Type B pancreatic cell (in vitro differentiated cells): Measurements from ENCODE around the genes FRAS1 and BMP2K.

- PRO-cap: no peak
Measured at GRCh38 chr4:76902595-76902964, 4.6 kb upstream of the SOWAHB start.

GRCh38 chr4:77022665-77023338 is 53.0 kb downstream of the CCNI start:
- PRO-cap: no peak

DNA sequence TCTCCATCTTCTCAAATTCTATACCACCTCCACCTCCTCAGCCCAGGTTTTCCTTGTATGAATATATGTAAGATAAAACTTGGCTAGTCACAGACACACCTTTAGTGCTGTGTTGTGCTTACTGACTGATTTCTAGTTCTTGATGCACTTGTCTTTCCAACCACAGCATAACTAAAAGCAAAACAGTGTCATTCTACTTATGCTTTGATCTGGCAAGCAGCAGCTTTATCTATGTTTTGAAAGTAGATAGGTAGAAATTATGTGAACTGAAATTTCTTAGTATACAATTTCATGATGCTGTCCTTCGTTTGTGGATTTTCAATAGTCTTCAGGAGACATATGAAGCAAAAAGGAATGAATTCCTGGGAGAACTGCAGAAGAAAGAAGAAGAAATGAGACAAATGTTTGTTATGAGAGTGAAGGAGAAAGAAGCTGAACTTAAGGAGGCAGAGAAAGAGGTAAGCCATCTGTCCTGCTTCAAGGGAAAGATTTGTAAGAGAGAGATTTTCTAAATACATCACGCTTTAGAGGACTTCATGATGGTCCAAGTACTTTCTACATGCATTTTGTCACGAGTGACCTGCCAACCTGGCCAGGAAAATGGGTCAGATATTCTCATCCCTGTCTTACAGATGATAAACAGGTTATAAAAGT is 47.4 kb downstream of the CCNI start:
- PRO-cap: no peak

DNA sequence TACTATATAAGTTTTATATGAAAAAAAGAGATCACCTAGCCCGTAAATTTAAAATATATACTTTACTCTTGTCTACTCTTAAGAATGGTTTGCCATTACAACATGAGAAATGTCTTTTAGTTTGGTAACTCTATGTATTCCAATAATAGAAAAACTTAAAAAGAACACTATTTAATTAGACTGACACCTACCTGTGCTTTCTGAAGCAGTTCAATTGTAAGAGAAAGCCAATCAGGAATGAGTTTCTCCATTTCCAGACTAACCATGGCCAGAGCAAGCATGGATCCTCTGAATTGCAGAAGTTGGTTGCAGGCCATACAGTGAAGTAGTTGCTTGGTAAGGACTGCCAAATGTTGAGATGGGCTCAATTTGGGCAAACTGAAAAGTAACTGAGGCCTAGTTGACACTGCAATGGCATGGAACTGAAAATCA is 20.8 kb downstream of the CCNI start:
- PRO-cap: no peak

DNA sequence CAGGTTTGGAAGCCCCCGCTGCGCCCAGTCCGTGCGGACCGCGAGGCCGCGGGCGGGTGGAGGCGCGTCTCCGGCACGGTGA is 263 bp downstream of the CCNG2 start:
- PRO-cap: no peak

GRCh38 chr4:77519330-77519608 is 86.4 kb upstream of the CXCL13 start:
- PRO-cap: no peak

- PRO-cap: no peak
Measured at GRCh38 chr4:77698153-77698624, 92.6 kb downstream of the CXCL13 start.

DNA sequence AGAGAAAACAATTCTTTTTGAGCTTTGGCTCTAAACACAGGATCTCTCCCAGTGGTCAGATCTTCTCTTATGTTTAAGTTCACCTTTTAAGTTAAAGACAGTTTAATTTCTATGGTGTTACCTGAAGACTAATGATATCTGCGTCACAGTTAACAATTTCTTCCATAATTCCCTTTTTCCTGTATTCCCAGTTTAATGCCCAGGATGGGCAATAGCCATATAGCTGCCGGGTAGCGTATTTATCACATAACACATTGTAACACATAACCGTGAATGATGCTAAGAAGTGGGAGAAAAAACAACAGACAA is 74.6 kb downstream of the CNOT6L start:
- PRO-cap: no peak

DNA sequence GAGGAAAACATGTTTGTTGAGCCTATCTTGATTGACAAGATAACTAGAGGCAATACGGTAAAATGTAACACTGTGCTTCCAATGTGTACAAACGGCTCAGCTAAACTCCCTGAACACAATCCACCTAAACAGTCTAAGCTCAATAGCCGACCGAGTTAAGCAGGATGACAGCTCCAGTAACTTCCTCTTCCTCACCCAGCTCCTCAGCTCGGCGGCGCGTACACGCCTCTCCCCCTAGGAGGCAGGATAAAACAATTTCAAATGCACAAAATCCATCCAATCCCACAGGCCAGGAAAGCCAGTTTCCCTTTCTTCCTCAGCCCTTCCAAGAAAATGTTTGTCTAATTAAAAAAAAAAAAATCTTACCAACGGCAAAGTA is 1.1 kb downstream of the CNOT6L start:
- PRO-cap: bidirectional peak, plus-strand start outside the sequence, minus-strand start at position 220 of the sequence

- PRO-cap: unidirectional peak, plus-strand start at chr4:77854959
Measured at GRCh38 chr4:77854259-77855285, 8.1 kb upstream of the MRPL1 start.

GRCh38 chr4:78057117-78058225 is at the start of gene FRAS1:
FRAS1 (plus strand) TSS chr4:78057323.
- PRO-cap: bidirectional peak, plus-strand start at chr4:78057345, minus-strand start at chr4:78057210; bidirectional peak, plus-strand start at chr4:78058077, minus-strand start at chr4:78058011

DNA sequence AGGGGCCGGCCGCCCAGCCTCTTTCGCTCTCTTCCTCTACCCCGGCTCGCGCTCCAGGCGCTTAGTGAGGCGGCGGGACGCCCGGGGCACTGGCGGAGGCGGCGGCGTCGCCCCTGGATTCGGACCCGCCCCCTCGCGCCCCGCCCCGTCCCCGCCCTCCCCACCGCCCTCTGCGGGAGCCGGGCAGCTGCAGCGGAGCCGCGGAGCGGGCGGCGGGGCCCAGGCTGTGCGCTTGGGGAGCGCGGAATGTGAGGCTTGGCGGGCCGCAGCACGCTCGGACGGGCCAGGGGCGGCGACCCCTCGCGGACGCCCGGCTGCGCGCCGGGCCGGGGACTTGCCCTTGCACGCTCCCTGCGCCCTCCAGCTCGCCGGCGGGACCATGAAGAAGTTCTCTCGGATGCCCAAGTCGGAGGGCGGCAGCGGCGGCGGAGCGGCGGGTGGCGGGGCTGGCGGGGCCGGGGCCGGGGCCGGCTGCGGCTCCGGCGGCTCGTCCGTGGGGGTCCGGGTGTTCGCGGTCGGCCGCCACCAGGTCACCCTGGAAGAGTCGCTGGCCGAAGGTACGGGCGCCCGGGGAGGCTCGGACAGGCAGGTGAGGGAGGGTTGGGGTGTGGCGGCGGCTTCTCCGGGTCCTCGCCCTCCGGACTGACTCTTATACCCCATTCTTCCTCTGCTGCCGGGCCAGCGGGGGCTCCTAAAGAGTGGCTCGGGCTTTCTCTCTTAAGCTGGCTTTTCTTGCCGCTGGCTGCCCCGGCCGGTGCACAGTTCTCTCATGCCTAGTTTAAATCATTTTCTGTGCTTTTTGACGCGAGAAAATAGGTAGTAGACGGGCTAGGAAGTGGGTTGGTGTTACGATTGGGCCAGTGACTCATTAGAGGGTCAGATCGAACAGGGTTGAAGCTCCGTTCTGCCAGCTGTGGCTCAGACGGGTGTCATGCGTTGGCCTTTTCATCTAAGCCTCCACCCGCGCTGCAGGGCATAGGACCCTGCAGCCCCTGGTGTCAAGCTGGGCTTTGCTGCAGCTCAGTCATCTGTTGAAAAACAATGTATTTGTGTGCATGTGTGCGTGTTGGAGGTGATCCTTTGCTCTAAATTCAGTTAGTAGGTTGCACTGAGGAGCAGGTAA is at the start of gene BMP2K:
TSS of gene BMP2K (plus strand) at position 186 of the 1,123 bp plus-strand sequence.
- PRO-cap: bidirectional peak, plus-strand start at position 64 of the sequence, minus-strand start at position 63 of the sequence; bidirectional peak, plus-strand start at position 186 of the sequence, minus-strand start at position 144 of the sequence

GRCh38 chr4:78780515-78781654 is 4.7 kb downstream of the BMP2K start:
- PRO-cap: no peak

DNA sequence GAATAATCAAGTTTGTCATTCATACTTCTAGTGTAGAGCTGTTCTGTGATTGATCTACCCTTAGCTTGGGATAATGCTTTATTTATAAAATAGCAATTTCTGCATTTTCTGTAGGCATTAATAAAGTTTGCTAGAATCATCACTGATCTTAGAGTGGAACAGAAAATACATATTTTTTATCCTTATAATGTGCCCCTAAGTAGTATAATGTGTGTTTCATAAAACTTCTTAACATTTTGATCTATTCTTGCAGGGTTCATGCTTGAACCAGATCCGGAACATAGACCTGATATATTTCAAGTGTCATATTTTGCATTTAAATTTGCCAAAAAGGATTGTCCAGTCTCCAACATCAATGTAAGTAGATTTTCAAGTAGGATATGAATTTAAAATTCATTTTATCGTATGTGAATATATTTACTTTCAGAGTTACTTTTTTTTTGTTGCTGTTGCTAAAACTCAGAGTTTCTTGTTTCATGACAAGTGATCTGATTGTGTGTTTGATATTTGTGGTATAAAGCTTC is 79.8 kb downstream of the PAQR3 start:
- PRO-cap: no peak

DNA sequence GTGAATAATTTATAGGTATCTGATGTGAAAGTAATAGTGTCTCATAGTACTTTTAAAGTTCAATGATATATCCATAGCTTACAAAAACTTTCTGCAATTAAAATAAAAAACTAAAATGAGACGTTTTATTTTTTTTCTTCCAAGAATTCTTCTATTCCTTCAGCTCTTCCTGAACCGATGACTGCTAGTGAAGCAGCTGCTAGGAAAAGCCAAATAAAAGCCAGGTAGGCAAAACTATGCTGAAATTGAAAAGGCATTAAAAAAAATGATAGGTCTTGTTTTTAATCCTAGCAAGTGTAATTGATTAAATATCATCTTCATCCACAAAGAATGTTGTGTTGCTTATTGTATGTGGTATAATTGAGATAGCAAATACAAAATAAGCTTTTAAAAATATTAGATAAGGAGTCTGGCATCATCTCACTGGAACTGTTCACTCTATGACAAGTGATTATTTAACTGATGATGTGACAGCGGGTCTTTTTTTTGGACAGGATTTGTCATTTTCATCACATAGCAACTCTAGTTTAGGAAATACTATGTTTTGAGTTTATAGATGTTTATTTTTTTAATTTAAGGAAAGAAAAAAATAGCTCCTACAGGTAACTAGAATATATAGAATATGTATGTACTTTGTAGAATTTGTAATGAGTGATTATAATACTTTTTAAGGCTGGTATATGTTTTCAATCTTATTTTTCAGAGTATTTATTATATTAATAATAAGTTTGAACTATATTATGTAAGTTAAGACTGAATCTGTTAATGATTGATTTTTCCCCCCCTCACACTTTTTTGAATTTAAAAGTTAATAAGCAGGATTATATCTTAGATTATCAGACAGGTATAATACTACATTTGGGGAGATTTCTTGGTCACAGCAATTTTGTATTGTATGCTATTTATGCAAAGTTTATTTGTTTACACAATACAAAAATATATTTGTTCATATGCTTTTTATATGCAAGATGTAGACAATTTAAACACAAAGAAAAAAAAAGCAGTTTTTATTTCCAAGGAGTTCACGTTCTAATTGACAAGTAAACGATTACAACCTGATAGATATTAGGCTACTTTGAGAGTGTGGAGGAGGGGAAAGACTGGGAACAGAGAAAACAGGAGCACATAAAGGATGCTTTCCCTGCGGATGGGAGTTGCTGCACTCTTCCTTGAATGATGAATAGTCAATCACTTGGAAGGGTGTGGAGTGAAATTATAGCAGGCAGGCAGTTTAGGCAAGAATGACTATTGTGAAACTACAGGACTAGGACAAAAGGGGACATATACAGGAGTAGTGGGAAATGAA is 77.5 kb downstream of the PAQR3 start:
- PRO-cap: no peak

DNA sequence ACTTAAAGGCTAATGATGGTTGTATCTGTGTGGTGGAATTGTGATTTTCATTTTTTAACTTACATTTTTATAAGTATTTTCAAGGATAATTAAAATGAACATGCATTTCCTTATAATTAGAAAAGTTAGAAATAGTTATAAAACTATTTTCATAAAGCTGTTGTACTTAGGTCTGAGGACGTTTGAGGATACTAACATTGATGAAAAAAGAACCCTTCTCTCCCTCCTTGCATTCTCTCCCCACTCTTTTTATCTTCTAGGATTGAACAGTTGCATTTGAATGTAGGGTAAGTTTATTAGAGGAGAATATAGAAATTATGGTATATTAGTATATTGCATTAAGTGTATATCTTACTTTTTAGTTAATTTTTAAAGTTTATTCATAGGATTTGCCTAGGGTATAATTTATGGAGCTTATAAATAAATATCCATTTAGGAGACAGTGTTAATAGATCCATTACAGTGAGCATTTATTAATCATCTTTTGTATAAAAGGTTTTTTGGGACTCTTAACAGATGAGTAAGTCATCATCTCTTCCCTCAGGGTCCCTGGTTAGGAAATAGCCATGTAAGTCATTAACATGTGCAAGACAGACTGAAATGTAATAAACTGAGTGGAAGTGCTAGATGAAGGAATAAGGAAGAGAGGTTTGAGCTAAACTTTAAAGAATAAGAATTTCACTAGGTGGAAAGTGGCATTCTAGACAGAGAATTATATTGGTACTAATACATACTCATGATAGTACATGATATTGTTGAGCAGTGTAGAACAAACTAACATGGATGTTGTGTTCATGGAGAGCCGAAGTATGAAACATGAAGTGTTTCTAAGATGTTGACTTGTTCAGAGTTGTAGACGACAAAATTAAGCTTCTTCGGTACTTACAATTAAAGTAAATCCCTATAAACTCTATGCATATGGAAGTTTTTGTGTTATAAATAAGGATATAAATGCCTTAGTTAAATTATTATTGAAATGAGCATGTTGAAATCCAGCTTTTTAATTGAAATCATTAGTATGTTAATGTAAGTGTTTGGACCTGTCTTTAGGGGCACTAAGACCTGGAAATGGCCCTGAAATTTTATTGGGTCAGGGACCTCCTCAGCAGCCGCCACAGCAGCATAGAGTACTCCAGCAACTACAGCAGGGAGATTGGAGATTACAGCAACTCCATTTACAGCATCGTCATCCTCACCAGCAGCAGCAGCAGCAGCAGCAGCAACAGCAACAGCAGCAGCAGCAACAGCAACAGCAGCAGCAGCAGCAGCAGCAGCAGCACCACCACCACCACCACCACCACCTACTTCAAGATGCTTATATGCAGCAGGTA is 69.0 kb downstream of the PAQR3 start:
- PRO-cap: no peak

DNA sequence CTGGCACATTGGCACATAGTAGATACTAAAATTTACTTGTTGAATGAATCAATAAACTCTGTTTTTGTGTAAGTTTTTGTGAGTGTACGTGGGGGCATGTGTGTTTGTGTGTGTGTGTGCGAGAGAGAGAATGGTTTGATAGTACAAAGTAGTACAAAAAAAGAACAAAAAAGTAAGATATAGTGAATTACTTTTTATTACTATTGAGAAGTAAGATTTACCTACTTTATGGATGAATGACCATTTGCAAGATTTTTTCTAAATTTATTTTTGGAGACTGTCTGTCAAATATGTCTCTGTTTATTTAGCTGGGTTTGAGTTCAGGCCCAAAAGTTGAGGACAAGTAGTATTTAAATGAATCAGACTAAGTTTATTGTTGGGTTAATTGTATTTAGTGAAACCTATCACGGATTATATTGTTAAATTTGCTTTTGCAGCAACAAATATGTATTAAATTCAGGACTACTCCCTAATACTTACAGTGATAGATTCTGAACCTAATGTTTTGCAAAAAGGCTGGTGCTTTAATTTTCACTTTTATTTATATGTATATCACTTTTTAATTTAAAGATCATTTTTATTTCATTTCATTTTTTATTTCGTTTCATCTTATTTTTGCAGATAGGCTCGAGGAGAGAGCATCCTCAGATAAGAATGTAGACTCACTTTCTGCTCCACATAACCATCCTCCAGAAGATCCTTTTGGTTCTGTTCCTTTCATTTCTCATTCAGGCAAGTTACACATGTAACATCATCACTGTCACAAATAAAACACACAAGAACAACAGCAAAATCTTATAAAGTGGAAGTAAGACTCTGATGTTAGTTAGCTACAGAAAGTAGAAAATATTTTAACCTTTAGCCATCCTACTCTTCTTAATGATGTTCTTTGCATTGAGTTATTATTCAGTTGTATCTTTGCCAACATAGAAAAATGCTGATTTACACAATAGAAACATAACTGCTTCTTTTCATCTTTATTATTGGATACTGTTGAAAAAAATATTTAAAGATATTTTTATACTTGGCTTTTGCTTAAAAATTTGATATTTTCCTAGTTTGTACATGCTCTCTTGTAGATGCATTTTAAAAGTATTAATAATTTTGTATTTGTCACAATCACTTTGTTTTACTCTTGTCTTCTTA is 52.3 kb downstream of the PAQR3 start:
- PRO-cap: no peak

DNA sequence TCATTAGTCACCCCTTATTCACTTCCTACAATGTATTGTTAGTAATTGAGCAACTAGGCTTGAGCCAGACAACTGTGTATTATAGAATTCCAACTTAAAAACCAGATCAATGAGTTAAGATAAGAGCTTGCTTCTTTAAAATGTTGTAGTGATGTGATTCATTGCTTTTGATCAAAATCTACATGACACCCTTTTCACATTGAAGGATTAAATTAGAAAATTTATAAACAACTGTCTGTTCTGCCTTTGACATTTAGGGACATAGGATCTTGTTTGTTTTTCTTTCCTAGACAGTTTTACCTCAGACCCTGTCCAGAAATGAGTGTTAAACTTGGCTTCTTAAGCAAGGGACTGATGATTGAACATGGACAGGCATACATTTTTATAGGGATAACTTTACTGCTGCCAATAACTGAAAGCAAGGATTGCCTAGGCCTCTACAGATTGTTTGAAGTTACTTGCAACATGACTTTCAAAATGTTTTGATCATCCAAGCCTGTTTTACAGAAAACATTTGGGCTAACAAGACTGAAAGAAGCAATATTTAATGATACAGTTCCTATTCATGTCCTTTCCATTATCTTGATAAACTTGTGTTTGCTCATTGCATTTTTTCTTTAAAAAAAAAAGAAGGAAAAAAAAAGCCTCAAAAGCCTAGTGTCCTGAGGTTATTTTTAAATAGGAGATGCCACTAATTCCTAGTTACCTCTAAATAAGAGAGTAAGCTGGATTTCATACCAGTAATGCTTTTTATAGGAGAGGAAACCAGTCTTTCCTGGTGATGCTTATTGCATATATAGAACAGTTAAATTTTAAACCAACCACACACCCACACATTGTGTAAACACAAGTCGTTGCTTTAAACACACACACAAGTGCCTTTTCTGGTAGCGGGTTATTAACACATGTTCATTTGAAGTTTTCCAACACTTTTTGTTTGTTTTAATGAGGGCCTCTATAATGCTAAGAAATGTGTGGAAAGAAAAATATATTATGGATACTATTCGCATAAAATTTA is 2.5 kb downstream of the ANTXR2 start:
- PRO-cap: no peak

GRCh38 chr4:80185119-80185684 is 12.1 kb upstream of the PRDM8 start:
- PRO-cap: no peak

DNA sequence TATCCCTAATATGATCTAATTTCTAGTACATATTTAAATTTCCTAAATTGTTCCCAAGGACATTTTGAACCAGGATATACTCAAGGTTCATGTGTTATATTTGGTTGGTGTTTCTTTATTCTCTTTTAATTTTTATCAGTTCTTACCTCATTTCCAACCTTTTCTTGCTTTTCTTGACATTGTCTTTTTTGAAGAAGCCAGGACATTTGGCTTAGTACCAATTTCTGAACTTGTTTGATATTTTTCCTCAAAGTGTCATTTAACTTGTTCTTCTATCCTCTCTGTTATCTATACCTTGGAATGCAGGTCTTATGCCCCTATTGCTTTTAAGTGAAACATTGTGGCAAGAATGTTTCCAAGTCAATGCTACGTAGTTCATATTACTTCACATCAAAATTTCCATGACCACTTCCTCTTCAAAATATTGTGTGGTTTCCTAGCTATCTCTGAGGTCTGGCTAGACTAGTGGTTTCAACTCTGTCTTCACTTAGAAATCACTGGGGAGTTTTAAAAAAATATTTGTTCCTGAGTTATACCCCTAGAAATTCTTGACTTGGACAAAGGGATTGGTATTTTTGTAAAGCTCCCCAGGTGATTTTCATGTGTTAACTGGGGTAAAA is 20.1 kb upstream of the RASGEF1B start:
- PRO-cap: no peak